CMK (cell line): ENCODE data around the genes DGAT2L6, NONO and PABPC1L2A.

DNA sequence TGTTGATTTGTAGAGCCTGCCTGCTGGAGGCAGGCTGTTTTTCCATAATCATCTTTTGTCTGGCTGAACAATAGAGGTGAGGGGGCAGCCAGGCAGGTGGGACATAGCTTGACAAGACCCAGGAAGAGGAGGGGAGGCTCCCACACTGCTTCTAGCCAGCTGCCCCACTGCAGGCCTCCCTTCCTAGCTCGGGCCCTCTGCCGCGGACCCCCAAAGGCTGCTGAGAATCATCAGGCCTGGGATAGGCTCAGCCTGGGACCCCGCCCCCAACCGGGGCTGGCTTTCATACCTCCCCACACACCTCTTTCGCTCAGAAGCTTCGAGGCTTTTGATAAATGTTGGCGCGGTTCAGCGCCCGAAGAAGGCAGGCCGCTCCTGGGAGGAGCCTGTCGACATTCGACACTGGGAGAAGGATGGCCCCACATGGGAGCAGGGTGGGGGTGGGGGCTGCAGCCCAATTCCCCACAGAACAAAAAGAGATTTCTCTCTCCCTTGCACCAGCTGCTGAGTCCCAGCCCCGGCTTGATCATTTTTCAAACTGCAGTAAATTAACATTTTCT, 112.7 kb upstream of the PJA1 start:
- RRBS: no CpG with 5 or more reads among the region's 15 CpGs

DNA sequence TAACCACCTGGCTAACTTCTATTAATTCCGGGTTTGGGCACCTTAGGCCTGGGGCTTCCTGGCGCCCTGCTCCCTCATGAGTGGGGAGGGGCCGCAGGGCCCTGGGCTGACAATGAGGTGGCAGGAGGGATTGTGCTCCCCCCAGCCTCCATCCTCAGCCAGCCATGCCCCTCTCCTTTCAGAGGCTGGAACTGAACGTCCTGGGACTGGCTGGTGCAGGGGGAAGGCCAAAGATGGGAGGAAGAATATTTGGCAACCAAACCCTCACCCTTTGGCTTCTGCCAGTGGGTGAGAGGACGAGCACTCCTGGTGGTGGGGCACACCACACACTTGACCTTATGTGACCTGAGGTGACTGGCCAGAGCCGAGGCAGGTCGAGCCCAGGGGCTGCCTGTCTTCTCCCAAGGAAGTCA, 2.2 kb downstream of the NALF2 start:
- RRBS: no CpG with 5 or more reads among the region's 7 CpGs

DNA sequence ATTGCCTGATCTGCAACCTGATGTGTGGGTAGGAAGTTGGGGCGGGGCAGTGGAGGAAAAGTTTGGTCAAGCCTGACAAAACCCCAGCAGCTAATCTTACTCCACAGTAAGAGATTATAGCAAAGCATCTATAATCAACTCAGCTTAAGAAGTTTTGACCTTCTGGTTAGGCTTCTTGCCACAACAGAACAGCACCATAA, at the start of gene DGAT2L6:
Gene DGAT2L6 (plus strand): TSS at position 103 of the 200 bp plus-strand sequence.
- RRBS: no CpG with 5 or more reads among the region's 1 CpG

DNA sequence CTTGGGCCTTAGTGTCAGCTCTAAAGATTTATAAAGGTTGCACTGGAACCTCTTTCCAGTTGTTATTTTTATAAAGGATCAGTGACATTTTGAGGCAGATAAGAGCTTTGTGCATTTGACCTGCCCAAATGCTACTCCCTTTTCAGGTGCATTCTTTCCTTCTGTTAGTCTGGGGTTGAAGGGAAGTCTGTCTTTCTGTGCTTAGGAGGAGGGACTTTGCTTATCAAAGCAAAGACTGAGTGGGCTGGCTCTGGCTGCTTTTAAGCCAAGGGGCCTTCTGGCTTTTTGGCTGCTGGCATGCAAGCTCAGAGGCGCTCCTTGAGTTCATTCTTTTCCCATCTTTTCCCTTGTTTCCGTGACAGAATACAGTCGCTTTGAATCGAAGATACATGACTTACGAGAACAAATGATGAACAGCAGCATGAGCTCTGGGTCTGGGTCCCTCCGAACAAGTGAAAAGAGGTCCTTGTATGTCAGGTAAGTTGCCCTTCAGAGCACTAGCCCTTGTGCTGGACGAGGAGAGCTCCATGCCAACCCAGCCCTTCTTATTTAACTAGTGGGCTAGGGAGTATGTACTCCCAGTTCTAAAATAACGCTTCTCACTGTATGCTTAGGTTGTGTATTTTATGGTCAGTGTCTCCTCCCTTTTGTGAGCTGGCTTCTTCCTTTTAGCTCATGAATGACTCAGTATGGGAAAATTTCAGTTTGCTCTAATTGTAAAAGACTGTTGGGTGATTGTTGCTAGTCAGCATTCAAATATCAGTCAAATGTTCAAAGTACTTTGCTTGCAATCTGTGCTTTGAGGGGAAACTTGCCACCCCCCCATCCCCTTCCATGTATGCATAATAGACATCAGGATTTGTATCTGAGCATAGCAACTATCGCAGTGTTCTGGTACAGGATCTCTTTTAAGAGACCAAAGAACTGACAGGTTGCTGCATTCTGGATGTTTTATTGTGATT, 34.4 kb downstream of the DLG3 start:
- RRBS: no CpG with 5 or more reads among the region's 9 CpGs

GRCh38 chrX:71059090-71059953, 8.8 kb downstream of the SNX12 start:
- RRBS: no CpG with 5 or more reads among the region's 6 CpGs

- RRBS: no CpG with 5 or more reads among the region's 14 CpGs
Measured at GRCh38 chrX:71128165-71129020, 10.0 kb downstream of the MED12 start.

DNA sequence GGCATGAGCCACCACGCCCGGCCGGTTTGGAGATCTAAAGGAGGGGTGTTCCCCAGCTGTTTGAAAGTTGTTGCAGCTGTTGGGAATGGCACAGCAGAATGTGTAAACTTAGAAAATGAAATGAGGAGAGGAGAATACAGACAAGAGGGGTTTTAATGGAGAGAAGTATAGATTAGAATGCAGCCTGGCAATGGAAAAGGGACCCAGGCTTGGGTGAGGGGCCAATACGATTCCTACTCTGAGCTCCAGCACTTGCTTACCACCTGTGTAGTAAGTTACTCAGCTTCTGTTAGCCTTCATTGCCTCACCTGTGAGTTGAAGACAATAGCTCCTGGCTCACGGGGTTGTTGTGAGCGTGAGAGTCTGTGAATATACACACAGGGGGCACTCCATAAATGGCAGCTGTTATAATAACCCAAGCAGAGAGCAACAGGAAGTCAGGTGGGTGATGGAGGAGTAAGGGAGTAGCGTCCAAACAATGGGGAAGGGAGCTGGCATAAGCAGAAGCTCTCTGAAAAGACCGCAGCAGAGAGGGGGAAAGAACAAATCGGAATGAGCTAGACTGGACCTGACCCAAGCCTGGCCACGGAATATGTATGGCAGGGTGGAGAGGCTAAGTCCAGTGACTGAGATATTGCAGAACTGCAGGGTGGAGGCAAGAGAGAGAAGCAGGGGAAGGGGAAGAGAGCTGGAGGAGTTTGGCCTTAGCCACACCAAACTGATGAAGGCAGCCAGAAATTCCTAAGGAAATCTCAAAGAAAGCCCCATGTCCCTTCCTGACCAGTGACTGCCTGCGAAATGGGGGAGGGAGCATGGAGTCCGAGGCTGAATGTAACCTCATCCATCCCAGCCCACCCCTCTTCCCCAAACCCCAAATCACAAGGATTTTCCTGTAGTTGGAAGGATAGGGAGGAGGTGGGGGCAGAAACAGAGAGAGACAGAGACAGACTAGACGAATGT, 6.6 kb upstream of the GJB1 start:
- RRBS: no CpG with 5 or more reads among the region's 13 CpGs

DNA sequence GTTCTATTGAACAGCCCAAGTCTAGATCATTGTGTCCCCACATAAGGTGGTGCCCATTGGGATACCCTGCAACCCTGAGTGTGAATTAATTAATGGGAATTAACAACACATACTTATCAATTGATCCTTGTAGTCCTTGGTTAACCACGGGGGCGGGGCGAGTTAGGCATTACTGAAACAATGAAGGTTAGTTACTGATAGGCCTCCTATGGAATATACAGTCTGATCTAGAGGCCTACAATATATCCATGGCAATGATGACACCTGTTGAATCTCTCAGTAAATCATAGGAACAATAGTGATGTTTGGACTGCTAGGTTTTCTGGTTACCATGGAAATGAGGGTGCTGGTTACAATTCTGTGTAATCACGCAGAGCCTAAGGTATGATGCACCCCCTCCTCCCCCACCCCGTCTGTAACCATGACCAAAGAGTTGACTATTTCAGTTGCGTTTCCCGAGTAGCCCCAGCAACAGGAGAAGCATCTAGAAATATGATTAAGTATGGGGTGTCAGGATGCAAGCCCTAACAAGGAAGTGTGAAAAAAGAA, 801 bp upstream of the NONO start:
- RRBS: no CpG with 5 or more reads among the region's 7 CpGs

GRCh38 chrX:71283109-71283779, at the start of gene NONO:
Gene NONO (plus strand): TSS chrX:71283635.
- RRBS: no CpG with 5 or more reads among the region's 41 CpGs

GRCh38 chrX:71283780-71284588, 549 bp downstream of the NONO start:
- RRBS: no CpG with 5 or more reads among the region's 37 CpGs

DNA sequence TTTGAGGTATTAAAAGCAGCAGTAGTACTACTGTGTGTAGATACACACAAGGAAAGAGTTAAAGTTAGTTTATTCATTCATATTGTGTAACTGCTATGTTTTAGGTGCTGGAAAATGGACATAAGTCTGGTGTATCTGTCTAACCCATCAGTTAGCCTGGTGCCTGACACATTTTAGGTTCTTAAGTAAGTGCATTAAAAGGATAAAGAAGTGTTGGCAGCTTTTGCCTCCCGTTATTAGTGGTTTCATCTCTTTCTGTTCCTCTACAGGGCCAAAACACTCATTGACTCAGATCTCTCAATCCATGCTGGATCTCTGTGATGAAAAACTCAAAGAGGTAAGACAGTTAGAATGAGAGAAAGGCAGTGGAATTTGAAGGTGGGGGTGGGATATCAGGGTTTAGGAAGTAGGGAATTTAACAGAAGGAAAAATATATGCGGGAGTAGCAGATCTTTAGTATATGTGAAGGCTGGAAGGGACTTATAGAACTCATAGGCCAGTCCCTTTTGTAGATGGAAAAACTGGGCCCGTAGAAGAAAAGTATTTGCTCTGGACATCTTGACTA, 55.0 kb downstream of the TAF1 start:
- RRBS: no CpG with 5 or more reads among the region's 3 CpGs

DNA sequence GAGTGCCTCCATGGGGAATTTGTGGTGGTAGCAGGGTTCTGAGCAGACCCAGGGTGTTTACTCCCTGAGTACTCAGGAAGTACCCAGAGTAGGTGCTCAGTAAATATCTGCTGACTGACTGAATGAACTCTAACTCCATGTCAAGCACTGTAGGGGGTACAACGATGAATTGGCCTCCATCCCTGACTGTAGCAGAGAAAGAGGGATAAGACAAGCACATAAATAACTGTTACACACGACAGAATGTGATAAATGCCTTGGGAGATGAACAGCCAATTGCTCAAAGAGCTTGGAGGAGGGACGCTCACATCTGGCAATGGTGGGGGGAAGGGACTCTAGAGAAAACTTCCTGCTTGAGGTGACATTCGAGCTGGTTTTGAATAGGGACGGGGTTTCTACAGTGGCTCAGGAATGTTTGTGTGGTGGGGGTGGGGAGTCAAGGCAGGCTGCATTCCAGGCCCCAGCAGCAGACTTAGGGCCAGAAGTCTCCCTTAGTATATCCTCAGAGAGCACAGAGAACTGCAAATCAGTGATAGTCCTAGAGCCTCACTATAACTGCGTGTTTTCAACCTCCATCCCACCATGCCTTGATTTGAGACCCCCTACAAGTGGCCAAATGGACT, 47.1 kb downstream of the NHSL2 start:
- RRBS: no CpG with 5 or more reads among the region's 6 CpGs

- RRBS: no CpG with 5 or more reads among the region's 8 CpGs
Measured at GRCh38 chrX:72045469-72046126, 135.0 kb downstream of the NHSL2 start.

GRCh38 chrX:72131442-72132328, 49.9 kb upstream of the PIN4 start:
- RRBS: 1% methylated on average over 35 of the region's 98 CpGs

DNA sequence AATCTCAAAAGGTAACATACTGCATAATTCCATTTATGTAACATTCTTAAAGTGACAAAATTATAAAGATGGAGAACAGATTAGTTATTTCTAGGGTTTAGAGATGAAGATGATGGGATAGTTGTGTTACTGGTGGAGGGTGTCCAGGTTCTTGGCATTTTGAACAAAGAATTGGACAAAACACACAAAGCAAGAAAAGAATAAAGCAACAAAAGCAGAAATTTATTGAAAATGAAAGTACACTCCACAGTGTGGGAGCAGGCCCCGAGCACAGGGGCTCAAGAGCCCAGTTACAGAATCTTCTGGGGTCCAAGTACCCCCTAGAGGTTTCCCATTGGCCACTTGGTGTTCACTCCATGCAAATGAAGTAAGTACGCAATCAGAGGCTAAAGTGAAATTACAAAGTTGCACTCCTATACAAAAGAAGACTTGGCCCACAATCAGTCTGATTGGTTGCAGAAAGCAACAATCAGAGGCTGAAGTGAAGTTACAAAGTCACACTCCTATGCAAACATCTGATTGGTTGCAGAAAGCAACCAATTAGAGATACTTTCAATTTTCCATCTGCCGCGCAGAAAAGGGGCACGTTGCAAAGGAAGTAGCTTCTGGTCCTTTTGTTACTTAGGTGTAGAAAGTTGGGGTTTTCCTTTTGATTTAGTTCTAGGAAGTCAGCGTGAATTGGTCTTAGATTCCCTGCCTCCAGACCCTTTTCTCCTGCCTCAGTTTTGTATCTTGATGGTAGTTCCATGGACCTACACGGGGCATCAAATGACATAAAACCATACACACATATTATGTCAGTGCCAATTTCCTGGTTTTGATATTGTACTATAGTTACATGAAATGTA, 12.6 kb upstream of the PIN4 start:
- RRBS: no CpG with 5 or more reads among the region's 7 CpGs

GRCh38 chrX:72409875-72410494, 104.3 kb upstream of the CITED1 start:
- RRBS: no CpG with 5 or more reads among the region's 1 CpG

DNA sequence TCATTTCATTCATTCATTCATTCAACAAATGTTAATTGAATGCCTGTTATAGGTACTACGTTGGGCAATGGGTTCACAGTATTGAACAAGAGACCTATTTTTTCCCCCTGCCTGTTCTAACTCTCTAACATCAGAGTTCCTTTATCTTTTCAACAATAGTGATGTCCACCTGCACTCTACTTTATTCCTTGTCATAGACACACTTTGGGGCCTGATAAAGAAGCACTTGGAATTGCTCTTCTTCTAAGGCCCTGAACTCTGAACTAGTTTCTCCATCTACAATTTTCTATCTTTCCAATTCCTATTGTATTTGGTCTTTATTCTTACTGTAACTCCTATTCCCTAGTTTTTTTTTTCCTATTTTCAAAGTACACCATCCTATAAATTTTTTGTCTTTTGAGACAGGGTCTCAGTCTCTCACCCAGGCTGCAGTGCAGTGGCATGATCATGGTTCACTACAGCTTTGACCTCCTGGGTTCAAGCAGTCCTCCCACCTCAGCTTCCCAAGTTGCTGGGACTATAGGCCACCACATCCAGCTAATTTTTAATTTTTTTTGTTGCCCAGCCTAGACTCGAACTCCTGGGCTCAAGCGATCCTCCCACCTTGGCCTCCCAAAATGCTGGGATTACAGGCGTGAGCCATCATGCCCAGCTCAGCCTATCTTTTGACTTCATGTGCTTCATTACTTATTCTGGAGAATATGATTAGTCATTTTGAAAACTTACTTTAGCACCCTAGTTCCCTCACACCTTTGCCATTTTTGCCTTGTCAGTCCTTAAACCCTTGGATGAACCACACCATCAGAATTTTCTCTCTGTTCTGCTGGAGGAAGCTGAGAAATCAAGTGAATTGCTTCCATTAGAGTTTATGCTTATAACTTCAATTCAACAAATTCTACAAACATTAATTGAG, 103.6 kb downstream of the HDAC8 start:
- RRBS: no CpG with 5 or more reads among the region's 4 CpGs

DNA sequence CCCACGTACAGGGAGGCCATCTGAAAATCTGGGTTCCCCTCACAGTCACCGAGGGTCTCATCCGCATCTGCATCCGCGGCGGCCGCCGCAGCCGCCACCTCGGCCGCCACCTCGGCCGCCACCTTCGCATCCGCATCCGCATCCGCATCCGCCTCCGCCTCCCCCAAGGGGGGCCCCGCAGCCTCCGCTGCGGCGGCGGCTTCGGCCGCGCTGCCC, at the start of gene PABPC1L2A:
Gene PABPC1L2A (minus strand): TSS at position 146 of the 216 bp plus-strand sequence.
- RRBS: no CpG with 5 or more reads among the region's 27 CpGs

DNA sequence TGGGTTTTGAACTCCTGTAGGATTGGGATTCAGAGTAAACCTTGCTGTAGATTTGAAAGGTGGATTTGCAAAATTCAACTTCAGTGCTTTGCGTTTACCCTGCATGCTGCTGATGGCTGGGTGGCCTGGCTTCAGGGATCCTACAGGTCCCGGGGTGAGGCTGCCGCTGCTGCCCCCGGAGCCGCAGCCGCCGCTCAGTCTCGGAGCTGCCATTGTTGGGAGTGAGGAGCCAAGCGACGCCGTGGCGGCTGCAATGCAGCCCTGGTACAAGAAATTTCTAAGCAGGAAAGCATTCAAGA, 37.1 kb upstream of the CHIC1 start:
- RRBS: no CpG with 5 or more reads among the region's 12 CpGs

DNA sequence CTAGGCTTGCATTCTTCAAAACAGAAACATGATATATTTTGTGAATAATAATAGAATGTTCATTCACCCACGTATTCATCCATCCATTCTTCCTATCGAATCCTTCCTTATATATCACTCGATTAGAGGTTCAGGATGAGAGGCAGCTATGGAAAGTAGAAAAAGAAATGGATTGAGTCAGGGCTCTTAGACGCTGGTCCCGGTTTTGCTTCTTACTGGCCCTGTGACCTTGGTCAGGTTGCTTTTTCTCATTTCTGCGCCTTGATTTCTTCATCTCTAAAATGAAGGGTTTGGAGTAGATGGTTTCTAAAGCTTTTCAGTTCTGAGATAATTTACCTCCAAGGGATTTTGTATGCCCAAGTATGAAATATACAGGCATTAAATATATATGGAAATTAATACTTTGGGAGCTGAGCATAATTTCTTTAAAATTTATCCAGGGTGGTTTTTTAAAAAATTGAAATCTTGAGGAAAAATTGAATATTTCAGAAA, 1.0 kb downstream of the CHIC1 start:
- RRBS: no CpG with 5 or more reads among the region's 6 CpGs